ENCODE results near the gene FGFBP1.

GRCh38 chr4:15653313-15653898 lies 1.8 kb downstream of the FBXL5 start:
- RRBS, result no CpG with 5 or more reads among the region's 5 CpGs

GRCh38 chr4:15679444-15680021 lies 2.1 kb upstream of the FAM200B start:
- RRBS, result no CpG with 5 or more reads among the region's 3 CpGs

GRCh38 chr4:15682389-15682612 lies 674 bp downstream of the FAM200B start:
- RRBS, result no CpG with 5 or more reads among the region's 1 CpG

DNA sequence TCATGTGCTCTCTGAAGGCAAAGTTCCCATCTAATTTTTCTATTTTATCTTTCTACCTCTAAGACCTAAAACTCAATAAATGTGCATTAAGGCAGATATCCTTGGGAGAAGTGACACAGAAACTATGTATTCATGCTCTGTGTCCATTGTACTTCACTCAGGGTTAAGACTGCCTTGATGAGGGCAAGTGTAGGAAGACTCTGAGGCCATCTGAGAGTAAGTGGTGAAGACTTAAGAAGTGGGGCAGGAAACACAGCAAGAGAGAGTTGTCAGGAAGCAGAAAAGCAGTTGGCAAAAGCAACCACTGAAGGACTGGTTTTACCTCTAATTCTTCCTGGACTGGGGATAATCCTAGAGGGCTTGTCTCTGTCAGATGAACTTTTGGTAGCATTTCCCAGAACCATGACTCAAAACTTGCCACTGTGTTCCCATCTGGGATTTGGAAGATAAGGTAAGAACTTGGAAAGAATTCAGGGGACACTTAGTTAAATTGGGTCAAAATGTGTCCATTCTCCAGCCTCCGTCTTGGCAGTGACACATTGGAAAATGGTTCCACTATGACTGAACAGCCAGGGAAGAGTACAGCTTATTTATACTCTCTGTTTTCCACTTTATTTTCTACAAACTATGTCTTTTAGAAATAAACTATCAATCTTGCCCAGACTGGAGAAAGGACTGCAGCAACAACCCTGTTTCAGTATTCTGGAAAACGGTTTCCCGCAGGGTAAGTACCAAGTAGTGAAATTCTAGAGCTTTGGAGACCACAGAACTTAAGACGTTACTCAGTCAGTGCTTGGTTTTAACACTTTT lies 55.7 kb downstream of the CD38 start:
- RRBS, result no CpG with 5 or more reads among the region's 4 CpGs

GRCh38 chr4:15935529-15936448 lies 2.8 kb downstream of the FGFBP1 start:
- RRBS, result no CpG with 5 or more reads among the region's 10 CpGs

DNA sequence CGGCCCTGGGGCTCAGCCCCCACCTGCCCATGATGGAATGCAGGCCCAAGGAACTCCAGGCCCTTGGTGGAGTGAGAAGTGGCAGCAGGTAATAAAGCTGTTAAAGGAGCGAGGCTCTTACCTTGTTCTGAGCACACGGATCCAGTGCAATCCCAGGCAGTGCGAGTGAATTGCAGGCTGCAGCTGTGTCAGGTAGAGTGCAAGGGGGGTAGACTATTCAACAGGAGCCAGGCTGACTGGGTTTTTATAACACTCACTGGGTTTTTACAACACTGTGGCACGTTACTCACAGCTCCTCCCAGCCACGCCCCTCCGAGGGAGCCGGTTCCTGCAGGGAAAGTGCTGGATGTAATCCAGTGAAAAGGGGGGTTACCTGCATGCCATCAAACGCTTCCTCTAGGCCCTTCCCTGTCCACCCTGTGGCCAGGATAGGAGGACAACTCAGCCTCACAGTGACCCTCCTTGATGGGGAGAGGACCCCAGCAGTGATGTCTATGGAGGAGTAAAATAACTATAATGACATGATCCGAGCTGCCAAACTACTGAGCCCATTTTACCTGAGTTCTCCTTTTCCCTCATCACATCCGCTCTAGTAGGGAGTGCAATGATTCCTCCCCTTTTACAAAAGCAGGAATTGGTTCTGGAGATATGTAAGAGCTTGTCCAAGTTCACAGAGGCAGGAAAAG lies at the start of gene FGFBP1:
TSS of gene FGFBP1 (minus strand) at position 611 of the 686 bp plus-strand sequence.
- RRBS, result no CpG with 5 or more reads among the region's 11 CpGs

- RRBS, result no CpG with 5 or more reads among the region's 5 CpGs
Observed at GRCh38 chr4:16001490-16001981, 38.6 kb upstream of the FGFBP2 start.

DNA sequence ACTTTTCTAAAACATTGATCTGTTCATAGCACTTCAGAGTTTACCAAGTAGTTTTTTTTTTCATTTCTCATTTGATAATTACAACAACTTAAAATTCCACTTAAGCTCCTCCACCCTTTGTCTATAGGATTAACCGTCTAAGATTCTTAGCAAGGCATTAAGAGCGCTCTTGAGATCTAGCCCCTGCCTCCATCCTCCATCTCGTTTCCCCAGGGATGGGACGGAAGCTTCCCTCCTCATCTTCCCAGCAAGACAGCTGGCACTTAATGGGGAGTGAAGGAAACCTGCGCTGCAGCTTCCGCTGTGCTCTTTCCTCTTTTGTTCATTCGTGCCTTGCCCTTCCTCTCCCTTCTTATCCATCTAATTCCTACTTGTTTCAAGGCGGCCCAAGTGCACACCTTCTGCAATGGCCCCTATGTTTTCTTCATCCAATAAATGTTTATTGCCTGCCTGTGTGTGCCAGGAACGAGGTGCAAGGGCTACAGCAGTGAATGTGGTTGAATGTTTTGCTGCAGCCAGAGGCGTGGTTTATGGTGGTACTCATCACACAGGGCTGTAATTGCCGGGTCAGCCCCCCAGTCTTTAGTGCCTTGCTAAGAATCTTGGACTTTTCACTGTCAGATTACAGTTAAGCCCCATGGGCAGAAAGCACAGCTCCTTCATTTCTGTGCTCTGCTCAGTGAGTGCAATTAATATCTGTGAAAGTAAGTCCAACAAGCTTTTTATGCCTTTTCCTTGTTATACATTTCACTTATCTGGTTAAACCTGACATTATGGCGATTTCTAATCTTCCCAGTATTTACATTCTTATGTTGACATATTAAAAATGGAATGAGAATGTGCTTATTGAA lies 67.9 kb downstream of the TAPT1 start:
- RRBS, result no CpG with 5 or more reads among the region's 12 CpGs

DNA sequence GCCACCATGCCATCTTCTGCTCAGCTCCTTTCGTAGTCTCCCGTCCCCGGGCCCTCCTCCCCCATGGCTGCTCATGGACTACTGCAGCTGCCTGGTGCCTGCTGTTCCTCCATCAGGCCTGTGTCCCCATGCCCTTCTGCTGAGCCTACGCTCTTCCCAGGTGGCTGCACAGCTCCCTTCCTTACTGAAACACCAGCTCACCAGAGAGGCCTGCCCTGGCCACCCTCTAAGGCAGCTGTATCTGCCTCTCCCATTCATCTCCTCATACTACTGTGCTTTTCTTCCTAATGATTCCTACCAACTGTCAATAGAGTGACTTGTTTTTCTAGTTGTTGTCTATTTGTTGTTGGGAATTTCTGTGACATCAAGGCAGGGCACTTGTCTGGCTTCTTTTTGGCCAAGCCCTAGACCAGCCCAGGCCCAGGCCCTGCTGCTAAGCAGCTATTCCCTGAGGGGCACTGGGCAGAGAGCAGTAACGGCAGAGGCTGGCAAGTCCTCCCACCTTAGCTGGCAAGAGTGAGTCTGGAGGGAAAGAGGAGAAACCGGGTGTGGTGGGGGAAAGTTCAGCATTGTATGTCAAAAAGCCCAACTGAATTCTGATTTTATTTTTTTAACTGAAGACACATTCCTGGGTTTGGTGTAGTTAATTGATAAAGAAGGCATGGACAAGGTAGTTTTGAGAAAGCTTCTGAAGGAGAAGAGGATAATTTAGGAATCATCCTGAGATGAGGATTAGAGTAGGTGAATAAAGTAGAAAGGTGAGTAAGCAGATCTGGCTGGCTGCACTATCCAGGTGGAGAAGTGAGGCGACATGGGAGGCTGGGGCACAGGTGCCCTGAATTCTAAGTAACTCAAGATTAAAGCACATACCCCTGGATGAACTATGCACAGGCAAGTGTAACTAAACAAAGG lies 57.6 kb downstream of the TAPT1 start:
- RRBS, result no CpG with 5 or more reads among the region's 7 CpGs

DNA sequence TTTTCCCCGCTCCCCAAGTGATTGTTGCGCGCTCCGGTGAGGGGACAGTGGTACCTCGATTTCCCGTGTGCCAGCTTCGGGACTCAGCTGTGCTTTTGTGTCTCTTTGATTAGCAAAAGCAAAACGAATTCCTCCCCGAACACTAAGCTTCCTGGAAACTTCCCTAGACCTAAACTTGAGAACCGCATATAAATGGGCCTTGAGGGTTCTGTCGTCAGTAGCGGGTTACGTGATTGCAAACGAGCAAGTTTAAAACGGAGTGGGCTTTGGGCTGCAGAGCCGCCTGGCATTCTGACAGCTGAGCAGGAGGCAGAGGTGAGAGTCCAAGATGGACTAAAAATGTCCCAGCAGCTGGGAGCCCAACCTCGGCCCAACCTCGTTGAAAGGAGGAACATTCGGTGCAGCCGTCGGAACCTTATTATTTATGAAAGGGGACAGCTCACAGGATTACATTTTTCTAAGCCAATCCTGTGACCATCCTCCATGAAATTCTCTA lies 1.2 kb upstream of the TAPT1 start:
- RRBS, result no CpG with 5 or more reads among the region's 21 CpGs

DNA sequence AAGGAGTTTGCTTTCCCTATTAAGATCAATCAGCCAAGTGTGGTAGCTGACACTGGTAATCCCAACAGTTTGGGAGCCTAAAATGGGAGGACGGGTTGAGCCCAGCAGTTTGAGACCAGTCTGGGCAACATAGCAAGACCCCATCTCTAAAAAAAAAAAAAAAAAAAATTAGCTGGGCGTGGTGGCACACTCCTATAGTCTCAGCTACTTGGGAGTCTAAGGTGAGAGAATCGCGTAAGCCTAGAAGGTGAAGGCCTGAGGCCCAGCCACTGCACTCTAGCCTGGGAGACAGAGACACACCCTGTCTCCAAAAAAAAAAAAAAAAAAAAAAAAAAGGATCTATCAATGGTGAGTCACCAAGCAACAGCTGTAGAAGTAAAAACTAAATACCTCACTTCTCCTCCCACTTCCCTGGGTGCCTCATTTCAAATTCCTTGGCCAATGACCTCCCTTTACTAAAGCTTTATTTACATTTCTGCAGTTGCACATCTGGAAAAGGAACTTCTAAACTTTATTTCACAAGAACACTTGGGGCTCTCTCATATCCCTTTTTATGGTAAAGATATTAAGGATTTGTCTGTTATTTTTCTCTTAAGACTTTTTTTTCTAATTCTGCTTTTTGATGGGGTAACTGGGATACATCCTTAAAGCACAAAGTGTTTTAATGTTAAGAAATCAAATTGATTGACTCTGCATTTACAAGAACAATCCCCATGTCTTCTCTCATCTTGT lies 54.3 kb downstream of the LDB2 start:
- RRBS, result no CpG with 5 or more reads among the region's 4 CpGs

DNA sequence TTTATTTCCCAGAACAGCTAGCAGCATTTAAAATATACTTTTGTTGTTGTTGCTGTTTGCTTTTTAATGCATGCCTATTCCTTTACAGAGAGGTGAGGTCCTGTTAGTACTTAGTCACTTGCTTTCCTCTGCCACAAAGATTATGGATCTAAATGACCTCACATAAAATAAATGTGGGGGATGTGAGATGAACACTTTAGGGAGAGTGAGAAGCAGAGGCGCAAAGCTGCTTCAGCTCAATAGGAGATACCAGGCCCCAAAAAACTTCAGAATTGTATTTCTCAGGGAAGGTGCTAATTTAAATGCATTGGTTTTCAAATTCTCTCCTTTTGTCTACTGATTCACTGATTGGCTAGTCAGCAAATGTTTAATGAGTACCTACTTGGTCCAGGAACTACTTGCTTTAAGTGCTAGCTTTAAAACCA lies 4.0 kb downstream of the LDB2 start:
- RRBS, result no CpG with 5 or more reads among the region's 1 CpG

DNA sequence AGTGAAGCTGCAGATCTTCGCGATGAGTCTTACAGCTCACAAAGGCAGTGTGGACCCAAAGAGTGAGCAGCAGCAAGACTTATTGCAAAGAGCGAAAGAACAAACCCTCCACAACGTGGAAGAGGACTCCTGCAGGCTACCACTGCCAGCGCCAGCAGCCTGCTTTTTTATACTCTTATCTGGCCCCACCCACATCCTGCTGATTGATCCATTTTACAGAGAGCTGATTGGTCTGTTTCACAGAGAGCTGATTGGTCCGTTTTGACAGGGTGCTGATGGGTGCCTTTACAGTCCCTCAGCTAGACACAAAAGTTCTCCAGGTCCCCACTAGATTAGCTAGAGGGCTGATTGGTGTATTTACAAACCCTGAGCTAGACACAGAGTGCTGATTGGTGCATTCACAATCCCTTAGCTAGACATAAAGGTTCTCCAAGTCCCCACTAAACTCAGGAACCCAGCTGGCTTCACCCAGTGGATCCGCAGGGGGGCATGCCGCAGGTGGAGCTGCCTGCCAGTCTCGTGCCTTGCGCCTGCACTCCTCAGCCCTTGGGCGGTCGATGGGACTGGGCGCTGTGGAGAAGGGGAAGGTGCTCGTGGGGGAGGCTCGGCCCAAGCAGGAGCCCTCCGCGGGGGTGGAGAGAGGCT lies 75.7 kb downstream of the QDPR start:
- RRBS, result no CpG with 5 or more reads among the region's 17 CpGs

DNA sequence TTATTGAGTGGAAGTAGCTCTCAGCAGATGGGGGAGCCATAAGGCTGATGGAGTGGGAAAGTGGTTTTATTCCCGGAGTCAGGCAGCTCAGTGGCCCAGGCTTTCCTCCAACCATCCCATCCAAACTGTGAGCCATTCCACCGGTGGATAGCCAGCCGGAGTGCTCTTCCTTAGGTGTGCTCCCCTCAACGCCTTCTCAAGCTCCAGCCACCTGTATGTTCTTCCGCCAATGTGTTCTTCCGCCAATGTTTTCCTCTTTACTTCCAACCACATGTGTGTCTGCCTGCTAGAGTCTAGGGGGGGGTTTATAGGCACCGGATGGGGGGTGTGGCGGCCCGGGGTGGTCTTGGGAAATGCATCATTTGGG lies 74.7 kb downstream of the QDPR start:
- RRBS, result 97% methylated on average over 1 of the region's 9 CpGs

GRCh38 chr4:17490550-17491163 lies 21.2 kb downstream of the QDPR start:
- RRBS, result no CpG with 5 or more reads among the region's 8 CpGs

DNA sequence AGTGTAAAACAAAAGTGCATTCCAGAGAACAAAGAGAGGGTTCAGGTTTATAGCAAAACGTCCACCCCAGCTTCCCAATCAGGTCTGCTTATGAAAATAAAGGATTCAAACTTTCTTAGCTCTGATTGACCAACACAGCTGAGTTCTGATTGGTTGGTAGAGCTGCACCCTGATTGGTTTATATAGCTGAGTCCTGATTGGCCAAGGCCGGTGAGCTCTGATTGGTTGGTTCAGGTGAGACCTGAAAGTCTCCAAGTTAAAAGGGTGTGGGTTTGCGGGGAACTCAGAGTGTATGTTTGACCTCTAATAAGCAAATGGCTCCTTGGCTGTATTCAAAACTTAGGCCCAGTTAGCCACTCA lies 20.9 kb downstream of the CLRN2 start:
- RRBS, result no CpG with 5 or more reads among the region's 3 CpGs

- RRBS, result no CpG with 5 or more reads among the region's 4 CpGs
Observed at GRCh38 chr4:17550503-17550908, 26.5 kb upstream of the LAP3 start.

- RRBS, result no CpG with 5 or more reads among the region's 13 CpGs
Observed at GRCh38 chr4:17623490-17624644, 9.4 kb downstream of the MED28 start.

DNA sequence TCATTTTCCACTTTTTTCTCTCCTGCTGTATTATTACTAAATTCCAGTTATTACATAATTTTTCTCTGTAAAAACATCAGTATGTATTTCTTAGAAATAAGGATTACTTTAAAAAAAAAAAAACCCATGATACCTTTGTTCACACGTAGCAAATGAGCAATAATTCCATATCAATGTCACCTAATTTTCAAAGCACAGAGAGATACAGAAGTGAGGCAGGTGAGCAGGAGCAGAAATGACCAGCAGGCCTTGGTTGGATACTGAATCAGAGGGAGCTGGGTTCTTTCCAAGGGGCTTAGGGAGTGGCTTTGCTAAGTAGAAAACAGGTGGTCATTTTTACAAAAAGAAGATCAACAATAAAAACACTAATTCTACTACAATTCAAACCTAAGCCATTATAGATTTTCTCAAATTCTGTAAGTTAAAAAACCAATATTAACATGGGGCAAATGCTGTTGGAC lies 21.2 kb downstream of the MED28 start:
- RRBS, result no CpG with 5 or more reads among the region's 1 CpG

GRCh38 chr4:17803847-17804244 lies 6.7 kb downstream of the DCAF16 start:
- RRBS, result no CpG with 5 or more reads among the region's 2 CpGs